ENCODE data around the genes GNAZ and VPREB3.

DNA sequence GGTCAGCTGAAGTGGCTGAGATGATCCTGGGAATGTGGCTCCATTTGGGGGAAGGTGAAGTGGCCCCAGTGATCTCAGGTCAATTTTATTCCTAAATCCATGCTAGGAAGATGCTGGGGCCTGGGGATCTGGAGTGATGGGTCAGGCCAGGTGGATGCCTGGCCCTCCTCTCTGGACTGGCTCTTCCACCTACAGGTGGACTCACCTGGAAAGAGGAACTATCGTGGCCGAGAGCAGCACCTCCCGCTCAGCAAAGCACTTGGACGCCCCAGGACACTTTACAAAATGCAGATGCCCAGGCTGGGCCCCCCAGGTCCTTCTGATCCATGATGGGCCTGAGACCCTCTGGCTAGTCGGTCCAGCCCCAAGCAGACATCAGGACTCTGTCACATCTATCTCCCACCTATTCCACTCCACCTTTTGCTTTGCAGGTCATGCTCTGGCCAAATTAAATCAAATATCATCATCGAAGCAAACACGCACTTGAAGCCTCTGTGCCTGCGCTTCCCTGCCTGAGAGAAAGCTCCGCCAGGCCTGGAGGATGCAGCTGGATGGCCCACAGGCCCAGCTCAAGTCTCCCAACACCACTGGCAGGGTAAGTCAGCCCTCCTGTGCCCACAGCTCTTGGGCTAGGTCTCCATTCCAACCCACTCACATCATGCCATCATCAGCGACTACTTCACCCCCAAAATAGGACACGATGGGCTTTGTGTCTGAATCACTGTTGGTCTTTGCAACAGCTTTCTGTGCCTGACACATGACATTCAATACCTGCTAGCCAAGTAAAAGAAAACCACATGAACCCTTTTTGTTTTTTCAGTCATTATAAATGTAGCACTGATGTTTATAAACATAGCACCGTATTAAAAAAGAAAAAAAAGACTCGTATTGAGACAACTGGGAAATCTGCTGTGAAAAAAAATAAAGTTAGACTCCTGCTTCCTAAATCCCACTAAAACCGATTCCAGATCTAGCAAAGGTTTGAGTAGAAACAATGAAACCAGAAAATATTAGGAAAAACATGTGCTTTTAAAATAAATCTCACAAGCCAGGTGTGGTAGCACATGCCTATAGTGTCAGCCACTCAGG, 6.3 kb downstream of the TOP3B start:
- RAMPAGE, long total RNA = no peak
- RRBS, 2 experiments = no CpG with 5 or more reads among the region's 14 CpGs
CAGE:
- cytosol, long polyA minus RNA = no peak
- cytosol, long polyA plus RNA = no peak
- long polyA plus RNA = no peak
- nucleolus, long total RNA = no peak
- nucleus, long polyA plus RNA = no peak
- nucleus, long total RNA = no peak

GRCh38 chr22:22291547-22292258, 47.1 kb downstream of the VPREB1 start:
- RAMPAGE, long total RNA = no peak
- RRBS, 2 experiments = no CpG with 5 or more reads among the region's 6 CpGs
CAGE:
- cytosol, long polyA minus RNA = no peak
- cytosol, long polyA plus RNA = no peak
- long polyA plus RNA = no peak
- nucleolus, long total RNA = no peak
- nucleus, long polyA plus RNA = no peak
- nucleus, long total RNA = no peak

DNA sequence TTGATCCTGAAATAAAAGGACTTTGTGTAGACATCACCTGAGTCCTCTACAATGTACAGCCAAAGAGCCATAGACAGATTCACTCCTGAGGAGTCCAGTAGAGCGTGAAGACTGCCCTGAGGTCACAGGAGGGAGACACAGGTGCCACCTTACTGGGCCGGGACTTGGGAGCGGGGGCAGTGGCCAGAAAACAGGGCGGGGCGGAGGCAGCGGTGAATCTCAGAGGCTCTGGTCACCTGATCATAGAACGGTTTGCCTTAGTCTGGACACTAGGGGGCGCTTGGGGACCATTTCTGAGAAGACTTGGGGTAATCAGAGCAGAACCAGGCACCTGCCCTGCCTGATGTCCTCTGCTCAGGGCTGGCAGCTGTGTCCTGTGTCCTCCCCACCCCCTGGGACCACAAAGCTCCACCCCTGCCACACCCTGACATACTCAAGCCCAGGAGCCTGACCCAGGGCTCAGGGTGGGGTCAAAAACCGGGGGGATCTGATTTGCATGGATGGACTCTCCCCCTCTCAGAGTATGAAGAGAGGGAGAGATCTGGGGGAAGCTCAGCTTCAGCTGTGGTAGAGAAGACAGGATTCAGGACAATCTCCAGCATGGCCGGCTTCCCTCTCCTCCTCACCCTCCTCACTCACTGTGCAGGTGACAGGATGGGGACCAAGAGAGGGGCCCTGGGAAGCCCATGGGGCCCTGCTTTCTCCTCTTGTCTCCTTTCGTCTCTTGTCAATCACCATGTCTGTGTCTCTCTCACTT, 112.8 kb downstream of the VPREB1 start:
- RAMPAGE, long total RNA = no peak
- RRBS, 2 experiments = no CpG with 5 or more reads among the region's 11 CpGs
CAGE:
- cytosol, long polyA minus RNA = no peak
- cytosol, long polyA plus RNA = no peak
- long polyA plus RNA = no peak
- nucleolus, long total RNA = no peak
- nucleus, long polyA plus RNA = no peak
- nucleus, long total RNA = no peak

DNA sequence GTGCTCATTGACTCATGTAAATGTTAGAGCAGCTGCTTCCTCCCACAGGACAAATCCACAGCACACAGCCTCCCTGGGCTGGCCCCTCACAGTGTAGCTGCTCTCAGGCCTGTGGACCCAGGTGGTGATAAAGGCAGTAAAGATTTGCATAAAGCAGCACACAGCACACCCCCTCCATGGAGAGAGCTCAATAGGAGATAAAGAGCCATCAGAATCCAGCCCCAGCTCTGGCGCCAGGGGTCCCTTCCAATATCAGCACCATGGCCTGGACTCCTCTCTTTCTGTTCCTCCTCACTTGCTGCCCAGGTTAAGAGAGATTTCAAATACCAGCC, 113.8 kb downstream of the ZNF280B start:
- RAMPAGE, long total RNA = no peak
- RRBS, 2 experiments = no CpG with 5 or more reads among the region's 1 CpG
CAGE:
- cytosol, long polyA minus RNA = no peak
- cytosol, long polyA plus RNA = no peak
- long polyA plus RNA = no peak
- nucleolus, long total RNA = no peak
- nucleus, long polyA plus RNA = no peak
- nucleus, long total RNA = no peak

- RAMPAGE, long total RNA = no peak
- RRBS, 2 experiments = no CpG with 5 or more reads among the region's 14 CpGs
CAGE:
- cytosol, long polyA minus RNA = no peak
- cytosol, long polyA plus RNA = no peak
- long polyA plus RNA = no peak
- nucleolus, long total RNA = no peak
- nucleus, long polyA plus RNA = no peak
- nucleus, long total RNA = no peak
Observed at GRCh38 chr22:22548133-22548787, 10.8 kb downstream of the PRAME start.

- RAMPAGE, long total RNA = no peak
- RRBS, 2 experiments = no CpG with 5 or more reads among the region's 3 CpGs
CAGE:
- cytosol, long polyA minus RNA = no peak
- cytosol, long polyA plus RNA = no peak
- long polyA plus RNA = no peak
- nucleolus, long total RNA = start-site peak on the plus strand at chr22:22720609-22720629, 19 reads
- nucleus, long polyA plus RNA = no peak
- nucleus, long total RNA = no peak
Observed at GRCh38 chr22:22720256-22720716, 75.9 kb downstream of the GGTLC2 start.

DNA sequence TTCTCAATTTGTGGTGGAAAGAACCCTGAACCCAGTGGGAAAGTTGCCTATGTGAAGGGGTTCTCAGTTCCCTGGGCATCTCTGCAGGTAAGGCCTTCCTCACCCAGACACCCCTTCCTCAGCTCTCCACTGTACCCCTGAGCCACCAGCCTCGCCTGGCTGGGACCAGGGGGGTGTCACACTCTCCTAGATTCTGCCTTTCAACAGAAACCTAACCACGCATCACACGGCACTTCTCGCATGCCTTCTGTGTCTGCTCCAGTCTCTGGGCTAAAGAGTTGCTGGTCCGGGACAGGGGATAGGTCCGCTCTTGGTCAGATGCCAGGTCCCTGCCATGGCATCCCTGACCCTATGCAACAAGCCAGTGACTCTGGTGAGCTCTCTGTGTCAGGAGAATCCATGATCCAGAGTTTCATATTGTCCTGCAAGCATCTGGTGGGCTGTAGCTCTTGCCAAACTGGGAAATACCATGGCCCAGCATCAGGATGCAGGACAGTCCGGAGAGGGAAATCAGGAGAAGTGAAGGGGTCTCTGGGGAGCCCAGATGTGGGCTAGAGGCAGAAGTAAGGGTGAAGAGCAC, 14.0 kb downstream of the IGLL5 start:
- RAMPAGE, long total RNA = no peak
- RRBS, 2 experiments = no CpG with 5 or more reads among the region's 7 CpGs
CAGE:
- cytosol, long polyA minus RNA = no peak
- cytosol, long polyA plus RNA = no peak
- long polyA plus RNA = no peak
- nucleolus, long total RNA = start-site peak on the minus strand centred at position 207 of the sequence, 39 bp wide, 21 reads
- nucleus, long polyA plus RNA = no peak
- nucleus, long total RNA = no peak

DNA sequence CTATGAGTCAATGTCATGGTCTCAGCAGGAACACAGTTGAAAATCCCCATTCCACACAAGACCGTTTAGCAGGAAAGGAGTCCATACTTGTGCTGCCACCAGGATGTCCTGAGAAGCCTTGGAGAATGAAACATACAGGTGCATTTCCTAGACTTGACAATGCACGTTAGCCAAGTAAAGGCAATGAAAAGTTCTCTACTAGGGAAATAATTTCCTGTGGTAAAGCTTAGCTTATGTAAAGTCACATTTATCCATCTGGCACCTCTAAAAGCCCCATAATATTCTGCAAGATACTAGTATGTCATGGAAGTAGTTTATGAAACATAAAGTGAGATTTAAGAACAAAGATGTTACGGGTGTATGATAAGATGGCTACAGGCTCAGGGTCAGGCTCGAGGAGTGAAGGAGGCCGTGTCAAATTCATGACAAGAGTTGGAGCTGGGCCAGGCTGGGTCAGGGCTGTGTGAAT, 14.5 kb downstream of the IGLL5 start:
- RAMPAGE, long total RNA = no peak
- RRBS, 2 experiments = no CpG with 5 or more reads among the region's 5 CpGs
CAGE:
- cytosol, long polyA minus RNA = no peak
- cytosol, long polyA plus RNA = no peak
- long polyA plus RNA = no peak
- nucleolus, long total RNA = start-site peak on the minus strand centred at position 172 of the sequence, 46 bp wide, 17 reads
- nucleus, long polyA plus RNA = no peak
- nucleus, long total RNA = no peak

- RAMPAGE, long total RNA = no peak
- RRBS, 2 experiments = no CpG with 5 or more reads among the region's 5 CpGs
CAGE:
- cytosol, long polyA minus RNA = no peak
- cytosol, long polyA plus RNA = no peak
- long polyA plus RNA = no peak
- nucleolus, long total RNA = no peak
- nucleus, long polyA plus RNA = no peak
- nucleus, long total RNA = no peak
Observed at GRCh38 chr22:22910784-22911100, 23.1 kb downstream of the IGLL5 start.

DNA sequence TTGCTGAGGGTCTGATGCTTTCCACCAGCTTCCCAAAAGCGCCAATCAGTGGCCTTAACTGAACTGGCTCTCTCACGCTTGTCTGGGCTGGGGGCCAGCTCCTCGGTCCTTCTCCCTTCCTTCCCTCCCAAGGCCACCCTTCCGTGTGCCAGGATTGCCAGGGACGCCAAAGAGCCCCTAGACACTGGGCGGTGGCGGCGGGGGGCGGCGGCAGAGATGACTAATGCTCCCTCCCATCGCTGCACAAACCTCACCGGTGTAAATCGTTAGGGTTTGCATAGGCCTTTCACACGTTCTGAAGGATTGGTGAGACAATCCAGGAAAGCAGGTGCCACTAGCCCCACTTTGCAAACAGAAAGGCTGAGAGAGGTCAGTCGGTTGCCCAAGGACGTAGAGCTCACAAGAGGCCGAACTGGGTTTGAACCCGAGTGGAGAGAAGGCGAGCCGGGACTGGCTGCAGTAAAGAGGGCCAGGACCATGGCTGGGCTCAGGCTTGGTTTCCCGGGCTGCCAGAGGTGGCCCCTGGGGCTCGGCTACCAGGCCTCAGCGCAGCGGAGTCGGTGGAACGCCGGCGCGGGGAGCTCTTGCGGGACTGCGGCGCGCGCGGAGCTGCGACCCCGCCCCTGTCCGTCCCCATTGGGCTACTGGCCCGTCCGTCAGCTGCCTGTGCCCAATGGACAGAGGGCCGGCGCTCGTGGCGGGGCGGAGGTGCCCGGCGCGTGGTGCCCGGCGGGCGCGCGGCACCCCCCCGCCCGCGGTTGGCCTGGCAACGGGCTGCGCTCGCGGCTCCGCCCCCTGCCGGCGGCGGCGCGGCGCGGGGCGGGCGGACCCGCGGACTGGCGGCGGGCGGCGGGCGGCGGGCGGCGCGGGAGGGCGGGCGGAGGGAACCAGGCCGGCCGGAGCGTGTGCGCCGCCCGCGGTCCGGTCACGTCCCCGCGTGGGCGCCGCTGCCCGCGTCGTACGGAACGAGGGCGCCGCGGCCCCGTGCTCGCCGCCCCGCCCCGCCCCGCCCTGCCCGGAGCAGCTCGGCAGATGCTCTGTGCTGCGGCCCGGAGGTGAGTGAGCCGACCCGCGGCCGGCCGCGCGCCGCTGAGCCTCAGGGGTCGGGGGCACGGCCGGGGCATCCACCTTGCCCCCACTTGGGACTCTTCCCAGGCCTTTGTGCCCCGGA, at the start of gene GNAZ:
TSS of gene GNAZ (plus strand) at position 1,004 of the 1,171 bp plus-strand sequence.
- RAMPAGE, long total RNA = no peak
- RRBS, 2 experiments = under 1 to 2% methylated on average over 39 to 48 of the region's 126 CpGs
CAGE:
- cytosol, long polyA minus RNA = no peak
- cytosol, long polyA plus RNA = no peak
- long polyA plus RNA = no peak
- nucleolus, long total RNA = no peak
- nucleus, long polyA plus RNA = no peak
- nucleus, long total RNA = no peak

DNA sequence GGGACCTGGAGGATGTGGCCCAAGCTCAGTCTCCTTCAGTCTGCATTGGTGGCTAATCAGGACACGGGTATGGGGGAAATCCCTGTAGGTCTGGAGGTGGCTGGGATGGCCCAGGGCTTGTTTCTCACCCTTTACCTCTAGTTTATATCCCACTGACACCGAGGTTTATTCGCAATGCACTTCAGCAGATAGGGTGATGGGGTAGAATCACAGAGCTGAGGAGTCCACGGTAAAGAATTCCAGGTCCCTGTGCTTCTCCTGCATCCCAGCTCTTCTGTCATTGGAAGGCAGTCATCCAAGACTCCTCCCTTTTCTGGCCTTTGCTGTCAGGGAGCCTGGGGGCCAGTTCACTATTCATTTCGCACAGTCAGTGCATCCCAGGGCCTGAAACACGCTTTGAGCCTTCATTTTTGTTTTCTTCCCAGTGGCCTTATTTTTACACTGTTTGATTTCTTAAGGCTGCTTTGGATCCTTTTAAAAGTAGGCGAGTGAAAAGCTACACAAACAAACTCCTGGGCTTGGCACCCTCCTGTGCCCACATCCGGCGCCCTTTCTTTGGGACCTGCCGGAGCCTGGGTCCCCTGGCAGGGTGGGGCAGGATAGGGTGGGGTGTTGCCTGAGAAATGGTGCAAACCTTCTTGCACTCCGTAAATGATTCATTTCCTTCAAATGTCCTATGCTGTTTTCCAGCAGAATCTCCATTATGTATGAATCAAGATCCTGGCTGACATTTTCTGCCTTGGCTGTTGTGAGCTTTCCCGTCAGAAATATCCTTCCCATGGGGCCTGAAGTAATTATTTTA, 45.4 kb downstream of the BCR start:
- RAMPAGE, long total RNA = no peak
- RRBS, 2 experiments = no CpG with 5 or more reads among the region's 12 CpGs
CAGE:
- cytosol, long polyA minus RNA = no peak
- cytosol, long polyA plus RNA = no peak
- long polyA plus RNA = no peak
- nucleolus, long total RNA = no peak
- nucleus, long polyA plus RNA = no peak
- nucleus, long total RNA = no peak

DNA sequence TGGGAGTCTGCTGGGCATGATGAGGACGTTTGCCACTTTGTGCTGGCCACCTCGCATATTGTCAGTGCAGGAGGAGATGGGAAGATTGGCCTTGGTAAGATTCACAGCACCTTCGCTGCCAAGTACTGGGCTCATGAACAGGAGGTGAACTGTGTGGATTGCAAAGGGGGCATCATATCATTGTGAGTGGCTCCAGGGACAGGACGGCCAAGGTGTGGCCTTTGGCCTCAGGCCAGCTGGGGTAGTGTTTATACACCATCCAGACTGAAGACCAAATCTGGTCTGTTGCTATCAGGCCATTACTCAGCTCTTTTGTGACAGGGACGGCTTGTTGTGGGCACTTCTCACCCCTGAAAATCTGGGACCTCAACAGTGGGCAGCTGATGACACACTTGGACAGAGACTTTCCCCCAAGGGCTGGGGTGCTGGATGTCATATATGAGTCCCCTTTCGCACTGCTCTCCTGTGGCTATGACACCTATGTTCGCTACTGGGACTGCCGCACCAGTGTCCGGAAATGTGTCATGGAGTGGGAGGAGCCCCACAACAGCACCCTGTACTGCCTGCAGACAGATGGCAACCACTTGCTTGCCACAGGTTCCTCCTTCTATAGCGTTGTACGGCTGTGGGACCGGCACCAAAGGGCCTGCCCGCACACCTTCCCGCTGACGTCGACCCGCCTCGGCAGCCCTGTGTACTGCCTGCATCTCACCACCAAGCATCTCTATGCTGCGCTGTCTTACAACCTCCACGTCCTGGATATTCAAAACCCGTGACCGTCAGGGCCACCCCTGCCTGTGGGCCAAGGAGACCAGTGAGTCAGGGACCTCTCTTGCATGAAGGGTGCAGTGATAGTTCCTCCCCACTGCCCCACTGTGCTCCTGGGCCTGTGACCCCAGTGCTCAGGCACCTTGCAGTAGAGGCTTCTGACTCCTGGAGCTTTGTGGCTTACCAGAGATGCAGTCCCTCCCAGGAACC, 83.6 kb downstream of the BCR start:
- RAMPAGE, long total RNA = no peak
- RRBS, 2 experiments = no CpG with 5 or more reads among the region's 22 CpGs
CAGE:
- cytosol, long polyA minus RNA = no peak
- cytosol, long polyA plus RNA = no peak
- long polyA plus RNA = no peak
- nucleolus, long total RNA = no peak
- nucleus, long polyA plus RNA = no peak
- nucleus, long total RNA = no peak

- RAMPAGE, long total RNA = no peak
- RRBS, 2 experiments = 90 to 92% methylated on average over 6 of the region's 16 CpGs
CAGE:
- cytosol, long polyA minus RNA = no peak
- cytosol, long polyA plus RNA = no peak
- long polyA plus RNA = no peak
- nucleolus, long total RNA = no peak
- nucleus, long polyA plus RNA = no peak
- nucleus, long total RNA = no peak
Observed at GRCh38 chr22:23287547-23288363, 107.4 kb downstream of the BCR start.

GRCh38 chr22:23401836-23403002, 177.9 kb downstream of the IGLL1 start:
- RAMPAGE, long total RNA = no peak
- RRBS, 2 experiments = 2 to 6% methylated on average over 40 to 44 of the region's 95 CpGs
CAGE:
- cytosol, long polyA minus RNA = no peak
- cytosol, long polyA plus RNA = no peak
- long polyA plus RNA = no peak
- nucleolus, long total RNA = no peak
- nucleus, long polyA plus RNA = no peak
- nucleus, long total RNA = no peak

GRCh38 chr22:23514552-23515132, 65.4 kb downstream of the IGLL1 start:
- RAMPAGE, long total RNA = no peak
- RRBS, 2 experiments = no CpG with 5 or more reads among the region's 13 CpGs
CAGE:
- cytosol, long polyA minus RNA = no peak
- cytosol, long polyA plus RNA = no peak
- long polyA plus RNA = no peak
- nucleolus, long total RNA = no peak
- nucleus, long polyA plus RNA = no peak
- nucleus, long total RNA = no peak

DNA sequence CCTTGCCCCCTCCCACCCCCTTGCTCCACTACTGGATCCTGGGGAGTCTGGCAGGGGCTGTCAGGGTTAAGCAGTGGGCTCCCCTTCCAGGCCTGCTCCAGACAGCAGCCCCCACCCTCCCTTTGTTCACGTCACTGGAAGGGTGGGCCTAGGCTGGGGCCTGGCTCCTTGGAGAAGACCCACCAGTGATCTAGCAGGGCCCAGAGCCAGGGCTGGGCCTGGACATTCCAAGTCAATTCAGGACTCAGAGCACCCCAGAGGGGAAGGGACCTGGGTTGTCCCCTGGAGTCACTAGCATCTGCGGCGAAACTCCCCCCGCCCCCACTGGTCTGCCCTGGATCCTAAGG, 45.9 kb downstream of the IGLL1 start:
- RAMPAGE, long total RNA = no peak
- RRBS, 2 experiments = no CpG with 5 or more reads among the region's 4 CpGs
CAGE:
- cytosol, long polyA minus RNA = no peak
- cytosol, long polyA plus RNA = no peak
- long polyA plus RNA = no peak
- nucleolus, long total RNA = no peak
- nucleus, long polyA plus RNA = no peak
- nucleus, long total RNA = no peak

GRCh38 chr22:23537311-23537783, 42.7 kb downstream of the IGLL1 start:
- RAMPAGE, long total RNA = no peak
- RRBS, 2 experiments = no CpG with 5 or more reads among the region's 14 CpGs
CAGE:
- cytosol, long polyA minus RNA = no peak
- cytosol, long polyA plus RNA = no peak
- long polyA plus RNA = no peak
- nucleolus, long total RNA = no peak
- nucleus, long polyA plus RNA = no peak
- nucleus, long total RNA = no peak

DNA sequence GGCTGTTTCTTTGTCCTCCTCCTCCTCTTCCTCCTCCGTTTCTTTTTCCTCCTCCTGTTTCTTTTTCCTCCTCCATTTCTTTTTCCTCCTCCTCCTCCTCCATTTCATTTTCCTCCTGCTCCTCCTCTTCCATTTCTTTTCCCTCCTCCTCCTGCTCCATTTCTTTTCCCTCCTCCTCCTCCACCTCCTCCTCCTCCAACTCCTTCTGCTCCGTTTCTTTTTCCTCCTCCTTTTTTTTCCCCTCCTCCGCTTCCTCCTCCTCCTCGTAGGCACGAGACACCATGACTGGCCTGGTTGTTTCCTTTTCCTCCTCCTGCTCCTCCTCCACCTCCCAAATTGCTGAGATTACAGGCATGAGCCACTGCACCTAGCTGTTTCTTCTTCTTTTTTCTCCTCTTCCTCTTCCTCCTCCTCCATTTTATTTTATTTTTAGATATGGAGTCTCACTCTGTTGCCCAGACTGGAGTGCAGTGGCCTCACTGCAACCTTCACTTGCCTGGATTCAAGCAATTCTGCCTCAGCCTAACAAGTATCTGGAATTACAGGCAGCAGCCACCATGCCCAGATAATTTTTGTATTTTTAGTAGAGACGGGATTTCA, 25.7 kb upstream of the DRICH1 start:
- RAMPAGE, long total RNA = no peak
- RRBS, 2 experiments = no CpG with 5 or more reads among the region's 6 CpGs
CAGE:
- cytosol, long polyA minus RNA = no peak
- cytosol, long polyA plus RNA = start-site peak on the minus strand centred at position 186 of the sequence, 271 bp wide, 12 and 19 reads in 2 replicates
- long polyA plus RNA = start-site peak on the minus strand centred at position 264 of the sequence, 511 bp wide, 86 and 95 reads in 2 replicates
- nucleolus, long total RNA = no peak
- nucleus, long polyA plus RNA = start-site peak on the minus strand centred at position 109 of the sequence, 167 bp wide, 43 and 63 reads in 2 replicates
- nucleus, long total RNA = no peak

DNA sequence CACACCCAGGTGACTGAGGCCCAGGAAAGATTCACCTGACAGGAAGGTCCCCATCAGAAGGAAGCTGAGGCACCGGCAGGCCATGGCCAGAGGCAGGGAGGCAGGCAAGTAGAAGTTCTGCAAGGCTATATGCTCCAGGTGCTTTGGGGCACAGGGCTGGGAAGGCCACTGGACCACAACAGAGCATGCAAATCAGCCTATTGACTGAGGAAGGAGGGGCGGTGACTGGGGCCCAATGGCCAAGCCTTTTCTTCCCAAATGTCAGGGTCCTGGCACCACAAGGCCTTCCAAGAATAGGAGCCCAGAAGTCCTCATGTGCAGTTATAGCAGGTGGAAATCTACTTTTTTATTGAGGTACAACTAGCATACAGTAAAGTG, at the start of gene VPREB3:
TSS of gene VPREB3 (minus strand) at position 146 of the 378 bp plus-strand sequence.
- RAMPAGE, long total RNA = start-site peak on the minus strand centred at position 125 of the sequence, 51 bp wide, 321 and 71 reads in 2 replicates
- RRBS, 2 experiments = no CpG with 5 or more reads among the region's 2 CpGs
CAGE:
- cytosol, long polyA minus RNA = start-site peak on the minus strand centred at position 135 of the sequence, 28 bp wide, 147 reads
- cytosol, long polyA plus RNA = start-site peak on the minus strand centred at position 110 of the sequence, 121 bp wide, 29 and 27 reads in 2 replicates
- long polyA plus RNA = no peak
- nucleolus, long total RNA = start-site peak on the minus strand centred at position 140 of the sequence, 81 bp wide, 76 reads
- nucleus, long polyA plus RNA = start-site peak on the minus strand centred at position 133 of the sequence, 31 bp wide, 15 and 7 reads in 2 replicates
- nucleus, long total RNA = no peak

DNA sequence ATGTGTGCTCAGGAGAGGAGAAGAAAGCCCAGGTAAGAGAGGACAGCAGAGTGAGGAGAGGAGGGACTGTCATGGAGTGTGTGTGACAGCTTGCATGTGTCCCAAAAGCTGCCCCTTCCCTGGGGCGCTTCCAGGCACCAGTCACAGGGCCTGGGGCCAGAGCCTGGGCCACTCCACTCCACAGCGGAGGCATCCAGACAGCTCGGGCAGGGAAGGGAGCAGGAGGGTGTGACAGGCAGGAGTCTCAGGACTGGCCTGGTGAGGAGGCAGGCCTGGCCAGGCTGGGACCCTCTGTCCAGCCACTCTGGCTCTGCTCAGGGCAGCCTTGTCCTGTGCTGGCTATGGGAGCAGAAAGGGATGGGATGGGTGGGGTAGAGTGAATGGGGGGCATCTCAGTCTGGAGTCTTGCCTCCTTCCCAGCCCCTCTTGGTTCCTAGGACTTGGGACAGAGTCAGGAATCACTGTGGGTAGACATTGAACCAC, 1.0 kb downstream of the MMP11 start:
- RAMPAGE, long total RNA = no peak
- RRBS, 2 experiments = no CpG with 5 or more reads among the region's 3 CpGs
CAGE:
- cytosol, long polyA minus RNA = no peak
- cytosol, long polyA plus RNA = no peak
- long polyA plus RNA = no peak
- nucleolus, long total RNA = no peak
- nucleus, long polyA plus RNA = no peak
- nucleus, long total RNA = no peak